SK-N-DZ (cell line): ENCODE results near the gene GNAZ.

DNA sequence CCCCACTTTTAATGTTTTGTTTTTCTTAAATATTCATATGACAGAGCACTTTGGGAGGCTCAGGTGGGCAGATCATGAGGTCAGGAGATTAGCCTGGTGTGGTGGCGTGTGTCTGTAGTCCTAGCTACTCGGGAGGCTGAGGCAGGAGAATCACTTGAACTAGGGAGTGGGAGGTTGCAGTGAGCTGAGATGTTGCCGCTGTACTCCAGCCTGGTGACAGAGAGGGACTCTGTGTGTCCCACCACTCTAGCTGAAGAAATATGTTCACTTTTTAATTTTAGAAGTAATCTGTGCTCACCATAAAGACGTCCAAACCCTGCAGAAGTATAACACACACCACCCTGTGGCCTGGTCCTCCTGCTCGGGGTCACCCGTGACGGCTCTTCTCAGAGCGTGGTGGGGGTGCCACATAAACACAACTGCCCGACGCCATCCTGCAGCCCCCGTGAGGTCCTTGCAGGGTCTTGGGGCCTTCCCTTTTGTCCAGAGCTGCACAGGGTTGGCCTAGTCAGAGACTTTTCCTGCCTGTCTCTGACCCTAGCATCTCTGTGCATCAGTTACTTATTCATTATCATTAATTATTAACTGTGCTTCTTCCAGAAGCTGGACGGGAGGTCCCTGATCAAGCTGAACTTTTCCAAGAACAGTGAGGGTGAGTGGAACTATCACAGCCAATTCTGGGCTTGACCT lies 8.8 kb downstream of the PPIL2 start:
RAMPAGE:
- cytosol, long total RNA: no peak
- nucleus, long total RNA: no peak

DNA sequence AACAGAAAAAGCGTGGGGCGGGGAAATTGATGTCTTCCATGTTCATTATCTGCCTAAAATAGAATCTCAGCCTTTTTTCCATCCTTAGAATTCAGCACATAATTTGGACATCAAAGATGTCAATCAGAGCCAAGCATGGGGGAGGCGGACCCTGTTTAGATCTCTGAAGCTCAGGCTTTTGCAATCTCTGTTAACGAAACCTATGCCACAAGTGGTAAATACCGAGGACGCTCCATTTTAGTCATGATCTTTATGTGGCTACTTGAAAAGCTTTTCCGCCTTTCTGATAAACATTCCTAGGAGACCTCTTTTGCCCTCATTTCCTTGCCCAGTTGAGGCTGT lies 689 bp downstream of the YPEL1 start:
RAMPAGE:
- cytosol, long total RNA: no peak
- nucleus, long total RNA: no peak

RAMPAGE:
- cytosol, long total RNA: no peak
- nucleus, long total RNA: no peak
These were observed 61.5 kb downstream of the MAPK1 start for GRCh38 chr22:21805717-21806584.

DNA sequence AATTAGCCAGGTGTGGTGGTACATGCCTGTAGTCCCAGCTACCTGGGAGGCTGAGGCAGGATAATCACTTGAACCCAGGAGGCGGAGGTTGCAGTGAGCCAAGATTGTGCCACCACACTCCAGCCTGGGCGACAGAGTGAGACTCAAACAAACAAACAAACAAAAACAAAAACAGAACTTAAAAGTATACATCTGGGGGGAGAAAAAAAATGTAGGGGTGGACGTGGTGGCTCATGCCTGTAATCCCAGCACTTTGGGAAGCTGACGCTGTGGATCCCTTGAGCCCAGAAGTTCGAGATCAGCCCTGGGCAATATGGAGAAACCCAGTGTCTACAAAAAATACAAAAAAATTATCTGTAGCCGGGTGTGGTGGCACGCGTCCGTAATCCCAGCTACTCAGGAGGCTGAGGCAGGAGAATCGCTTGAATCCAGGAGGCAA lies 31.2 kb downstream of the MAPK1 start:
RAMPAGE:
- cytosol, long total RNA: no peak
- nucleus, long total RNA: no peak

DNA sequence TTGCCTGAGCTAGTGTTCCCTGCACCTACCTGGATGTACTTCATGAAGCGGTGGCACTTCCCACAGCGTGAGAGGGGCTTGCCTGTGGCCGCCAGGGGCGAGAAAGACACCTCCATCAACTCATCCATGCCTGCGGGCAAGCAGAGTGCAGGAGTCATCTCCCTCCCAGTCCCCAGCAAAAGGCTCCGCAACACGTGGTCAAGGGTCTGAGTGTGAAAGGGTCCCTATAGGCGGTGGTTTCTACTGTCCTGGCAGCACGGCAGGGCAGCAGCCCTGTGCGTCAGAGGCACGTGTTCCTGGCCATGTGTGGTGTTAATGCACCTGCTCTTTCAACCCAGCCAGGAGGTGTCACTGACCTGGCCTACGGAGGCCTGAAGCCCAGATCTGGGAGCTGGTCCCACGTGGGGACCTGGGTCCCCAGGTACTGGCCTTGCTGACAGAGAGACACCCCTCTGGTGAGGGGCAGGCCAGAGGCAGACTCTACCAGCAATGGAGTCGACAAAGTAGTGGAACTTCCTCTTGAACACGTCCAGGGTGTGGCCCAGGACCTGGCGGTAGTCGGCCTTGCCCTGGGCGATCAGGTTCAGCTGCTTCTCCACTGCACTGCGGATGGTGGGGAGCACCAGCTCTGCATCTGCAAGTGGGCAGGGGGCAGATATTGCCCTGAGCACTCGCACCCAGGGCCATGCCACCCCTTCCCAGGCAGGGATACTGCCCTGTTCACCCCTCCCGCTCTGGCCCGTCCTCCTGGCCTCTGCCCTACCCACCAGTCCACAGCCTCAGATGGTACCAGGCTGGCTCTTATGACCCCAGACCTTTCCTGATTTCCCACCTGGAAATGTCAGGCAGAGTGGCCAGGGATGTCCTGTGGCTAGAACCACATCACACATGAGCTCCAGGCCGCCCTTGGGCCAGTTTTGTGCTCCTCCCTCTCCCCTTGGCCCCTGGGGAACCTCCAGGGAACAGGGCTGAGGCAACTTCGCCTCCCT lies 6.7 kb upstream of the PPM1F start:
RAMPAGE:
- cytosol, long total RNA: no peak
- nucleus, long total RNA: no peak

RAMPAGE:
- cytosol, long total RNA: no peak
- nucleus, long total RNA: no peak
These were observed 7.8 kb upstream of the PPM1F start for GRCh38 chr22:21960096-21961131.

RAMPAGE:
- cytosol, long total RNA: no peak
- nucleus, long total RNA: no peak
These were observed 121.1 kb upstream of the VPREB1 start for GRCh38 chr22:22123536-22123817.

GRCh38 chr22:22207968-22208455 lies 36.6 kb upstream of the VPREB1 start:
RAMPAGE:
- cytosol, long total RNA: no peak
- nucleus, long total RNA: no peak

GRCh38 chr22:22370828-22371525 lies 126.4 kb downstream of the VPREB1 start:
RAMPAGE:
- cytosol, long total RNA: no peak
- nucleus, long total RNA: no peak

RAMPAGE:
- cytosol, long total RNA: no peak
- nucleus, long total RNA: no peak
These were observed 559 bp downstream of the ZNF280A start for GRCh38 chr22:22519539-22519883.

DNA sequence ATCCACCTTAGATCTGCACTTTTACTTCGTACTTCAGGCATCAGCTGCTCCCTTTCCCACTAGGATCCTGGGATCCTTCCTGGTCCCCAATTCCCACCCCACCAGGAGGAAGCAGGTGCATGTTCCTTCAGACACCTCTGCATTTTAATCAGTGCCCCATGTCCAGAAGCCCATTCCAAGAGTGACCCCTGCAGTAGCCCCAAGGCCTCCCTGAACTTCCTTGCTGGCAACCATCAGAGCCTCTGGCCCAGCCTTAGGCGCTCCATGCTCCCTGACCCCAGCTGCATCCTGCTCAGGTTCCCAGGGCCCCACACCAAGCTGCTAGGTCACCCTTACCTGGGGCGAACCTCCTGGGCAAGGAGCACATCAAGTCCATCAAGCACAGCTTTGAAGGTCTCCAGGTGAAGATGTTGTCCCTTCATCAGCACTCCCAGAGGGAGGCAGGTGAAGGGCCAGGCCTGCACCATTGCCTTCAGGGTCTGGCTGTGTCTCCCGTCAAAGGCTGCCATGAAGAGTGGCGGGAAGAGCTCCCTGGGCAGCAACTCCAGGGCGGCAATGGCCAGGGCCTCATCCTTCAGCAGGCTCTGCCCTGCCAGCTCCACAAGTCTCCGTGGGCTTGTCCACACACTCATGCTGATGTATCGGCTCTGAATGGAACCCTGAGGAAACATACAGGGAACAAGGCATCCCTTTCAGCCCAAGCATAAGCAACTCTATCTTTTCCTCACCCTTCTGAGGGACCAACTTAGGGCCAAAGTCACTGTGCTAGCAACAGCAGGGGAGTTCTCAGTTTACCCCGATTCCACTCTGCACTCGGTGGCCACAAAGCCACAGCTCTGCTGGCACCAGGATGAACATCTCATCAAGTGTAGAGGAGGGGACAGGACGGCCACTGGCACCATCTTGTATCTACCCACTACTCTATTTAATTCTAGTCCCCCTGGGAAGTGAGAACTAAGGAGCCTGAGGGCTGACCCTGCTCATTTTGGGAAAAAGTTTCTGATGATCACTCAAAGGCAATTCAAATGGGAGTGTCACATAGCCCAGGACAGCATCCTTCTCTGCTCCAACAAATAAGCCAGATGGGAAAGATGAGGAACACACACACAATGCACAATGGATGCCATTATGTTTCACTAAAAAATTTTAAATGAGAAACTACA lies 8.3 kb downstream of the PRAME start:
RAMPAGE:
- cytosol, long total RNA: no peak
- nucleus, long total RNA: no peak

DNA sequence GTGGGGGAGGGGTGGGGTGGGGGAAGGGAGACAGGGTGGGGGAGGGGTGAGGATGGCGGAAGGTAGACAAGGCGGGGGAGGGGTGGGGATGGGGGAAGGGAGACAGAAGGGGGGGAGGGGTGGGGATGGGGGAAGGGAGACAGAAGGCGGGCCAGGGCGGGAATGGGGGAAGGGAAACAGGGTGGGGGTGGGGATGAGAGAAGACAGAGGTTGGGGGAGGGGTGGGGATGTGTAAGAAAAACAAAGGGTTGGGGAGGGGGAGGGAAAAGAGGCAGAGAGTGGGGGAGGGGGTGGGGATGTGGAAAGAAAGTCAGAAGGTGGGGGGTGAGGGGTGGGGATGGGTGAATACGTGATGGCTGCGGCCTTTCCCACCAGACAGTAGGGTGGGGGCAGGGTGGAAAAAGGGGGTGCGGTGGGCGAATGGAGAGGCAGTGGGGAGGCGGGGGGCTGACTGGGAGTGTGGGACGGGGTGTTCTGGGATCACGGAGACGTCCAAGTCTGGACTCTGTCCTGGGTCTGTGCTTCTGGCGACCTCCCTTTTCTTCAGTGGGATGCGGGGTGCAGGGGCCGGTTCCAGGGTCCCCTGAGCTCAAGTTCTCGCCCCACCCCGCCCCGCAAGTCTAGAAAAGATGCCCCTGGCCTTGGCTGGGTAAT lies 690 bp downstream of the PRAME start:
RAMPAGE:
- cytosol, long total RNA: no peak
- nucleus, long total RNA: no peak

GRCh38 chr22:22906789-22907186 lies 19.2 kb downstream of the IGLL5 start:
RAMPAGE:
- cytosol, long total RNA: no peak
- nucleus, long total RNA: no peak

GRCh38 chr22:22928424-22929271 lies 41.0 kb downstream of the IGLL5 start:
RAMPAGE:
- cytosol, long total RNA: no peak
- nucleus, long total RNA: no peak

RAMPAGE:
- cytosol, long total RNA: no peak
- nucleus, long total RNA: no peak
These were observed at the start of gene GNAZ for GRCh38 chr22:23069516-23070686. GNAZ (plus strand) TSS chr22:23070519.

RAMPAGE:
- cytosol, long total RNA: no peak
- nucleus, long total RNA: no peak
These were observed 203 bp downstream of the RSPH14 start for GRCh38 chr22:23141692-23141882.

GRCh38 chr22:23182423-23183094 lies 2.2 kb downstream of the BCR start:
RAMPAGE:
- cytosol, long total RNA: no peak
- nucleus, long total RNA: no peak

DNA sequence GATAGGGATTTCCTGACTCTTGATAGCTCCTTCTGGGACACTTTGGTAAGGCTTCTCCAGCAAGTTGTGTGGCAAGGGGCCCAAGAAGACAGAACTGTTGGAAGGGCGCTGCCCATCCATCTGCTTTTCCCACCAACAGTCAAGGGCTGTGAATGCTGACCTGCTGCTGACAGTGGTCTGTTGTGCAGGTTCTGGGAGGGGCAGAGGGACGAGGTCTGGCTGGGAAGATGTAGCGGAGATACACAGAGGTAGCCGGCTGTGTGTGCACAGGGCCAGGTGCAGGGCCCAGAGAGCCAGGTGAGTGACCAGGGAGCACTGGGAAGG lies 12.3 kb downstream of the BCR start:
RAMPAGE:
- cytosol, long total RNA: no peak
- nucleus, long total RNA: no peak

DNA sequence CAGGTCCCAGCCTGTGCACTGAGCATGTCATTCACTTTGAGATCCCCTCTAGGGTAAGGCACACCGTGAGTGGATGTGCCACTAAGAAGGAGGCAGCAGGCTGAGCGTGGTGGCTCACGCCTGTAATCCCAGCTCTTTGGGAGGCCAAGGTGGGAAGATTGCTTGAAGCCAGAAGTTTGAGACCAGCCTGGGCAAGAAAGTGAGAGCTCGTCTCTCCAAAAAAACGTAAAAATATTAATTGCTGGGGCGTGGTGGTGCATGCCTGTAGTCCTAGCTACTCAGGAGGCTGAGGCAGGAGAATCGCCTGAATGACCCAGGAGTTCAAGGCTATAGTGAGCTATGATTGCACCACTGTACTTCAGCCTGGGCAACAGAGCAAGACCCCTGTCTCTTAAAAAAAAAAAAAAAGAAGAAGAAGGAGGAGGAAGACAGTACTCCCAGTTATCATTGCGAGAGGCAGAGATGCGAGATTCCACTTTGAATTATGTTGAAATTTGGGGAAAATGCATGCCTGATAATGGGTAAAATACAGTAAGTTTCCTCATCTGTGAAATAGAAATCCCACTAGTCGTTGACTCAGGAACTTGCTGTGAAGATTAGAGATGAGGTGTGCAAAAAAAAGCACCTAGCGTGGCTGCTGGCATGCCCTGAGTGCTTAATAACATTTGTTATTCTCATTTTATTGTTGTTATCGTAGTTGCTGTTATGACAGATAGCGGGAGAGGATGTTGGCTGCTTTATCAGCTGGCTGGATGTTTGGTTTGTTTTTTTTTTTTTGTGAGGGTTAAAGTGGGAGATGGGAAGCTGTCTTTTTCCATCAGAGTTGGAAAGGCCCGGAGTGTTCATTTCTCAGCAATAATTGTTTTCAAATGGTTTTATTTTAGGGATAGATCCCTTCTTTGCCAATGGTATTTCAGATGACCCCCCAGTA lies 33.4 kb downstream of the BCR start:
RAMPAGE:
- cytosol, long total RNA: no peak
- nucleus, long total RNA: no peak

GRCh38 chr22:23218601-23219507 lies 38.5 kb downstream of the BCR start:
RAMPAGE:
- cytosol, long total RNA: no peak
- nucleus, long total RNA: no peak